PFSK-1 (cell line): ENCODE measurements around a stretch of chr14.

- RRBS: 80% methylated on average over 3 of the region's 17 CpGs
Observed at GRCh38 chr14:56992351-56992698, 182.0 kb upstream of the OTX2 start.

- RRBS: no CpG with 5 or more reads among the region's 2 CpGs
Observed at GRCh38 chr14:57492782-57493198, 867 bp downstream of the CCDC198 start.

DNA sequence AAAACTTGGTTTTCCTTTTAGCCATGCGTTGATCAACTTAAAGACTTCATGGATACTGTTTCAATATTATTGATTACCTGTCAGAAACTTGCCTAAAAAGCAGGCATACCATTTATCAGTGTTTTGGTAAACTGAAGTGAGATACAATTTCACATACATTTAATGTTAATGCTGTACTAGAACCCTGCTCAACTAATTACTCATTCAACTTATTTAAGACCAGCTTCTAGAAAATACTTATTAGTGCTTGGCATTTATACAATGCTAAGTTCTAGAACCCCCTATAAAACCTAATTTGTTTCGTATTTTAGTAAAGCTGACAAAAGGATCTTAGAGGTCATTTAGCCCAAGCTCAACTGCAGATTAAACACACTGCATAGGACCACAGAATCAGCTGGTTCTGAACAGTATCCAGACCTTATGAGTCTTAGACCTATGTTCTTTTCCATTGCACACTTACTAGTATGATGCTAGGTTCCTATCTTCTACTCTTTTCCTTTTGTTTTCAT is 19.8 kb downstream of the PSMA3 start:
- RRBS: no CpG with 5 or more reads among the region's 2 CpGs

- RRBS: no CpG with 5 or more reads among the region's 2 CpGs
Observed at GRCh38 chr14:58503402-58503921, 75.9 kb downstream of the KIAA0586 start.

DNA sequence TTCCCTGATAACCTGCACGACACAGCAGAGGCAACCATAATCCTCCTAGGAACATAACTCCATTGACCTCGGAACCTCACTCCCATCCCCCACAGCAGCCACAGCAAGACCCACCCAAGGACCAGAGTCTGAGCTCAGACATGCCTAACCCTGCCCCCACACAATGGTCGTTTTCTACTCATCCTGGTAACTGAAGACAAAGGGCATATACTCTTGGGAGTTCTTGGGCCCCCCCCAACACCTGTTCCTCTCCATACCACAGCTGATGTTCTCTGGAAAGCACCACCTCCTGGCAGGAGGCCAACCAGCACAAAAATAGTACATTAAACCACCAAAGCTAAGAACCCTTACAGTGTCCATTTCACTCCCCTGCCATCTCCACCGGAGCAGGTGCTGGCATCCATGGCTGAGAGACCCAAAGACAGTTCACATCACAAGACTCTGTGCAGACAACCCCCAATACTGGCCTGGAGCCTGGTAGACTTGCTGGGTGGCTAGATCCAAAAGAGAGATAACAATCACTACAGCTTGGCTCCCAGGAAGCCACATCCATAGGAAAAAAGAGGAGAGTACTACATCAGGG is 80.6 kb upstream of the DAAM1 start:
- RRBS: no CpG with 5 or more reads among the region's 4 CpGs

DNA sequence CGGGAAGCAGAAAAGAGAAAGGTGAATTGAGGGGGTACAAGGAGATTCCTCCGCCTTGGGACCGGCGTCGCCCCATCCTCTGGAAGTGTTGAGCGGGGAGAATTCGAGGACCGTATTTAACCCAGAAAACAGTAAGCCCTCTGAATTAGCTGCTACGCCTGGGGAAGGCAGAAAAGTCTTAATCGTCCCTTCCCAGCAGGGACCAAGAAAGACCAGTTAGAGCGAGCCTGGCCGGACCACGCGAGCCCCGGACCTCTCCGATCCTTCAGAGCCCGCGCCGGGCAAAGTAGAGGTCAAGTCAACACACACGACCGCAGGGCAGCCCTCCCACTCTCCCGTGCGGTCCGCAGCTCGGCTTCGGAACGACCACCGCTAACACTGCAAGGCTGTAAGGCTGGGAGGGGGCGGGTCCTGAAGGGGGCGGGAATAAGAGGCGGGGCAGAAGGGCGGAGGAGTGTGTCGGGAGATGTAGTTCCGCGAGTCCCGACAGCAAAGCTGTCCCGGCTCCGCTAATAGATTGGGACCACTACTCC is 353 bp upstream of the DAAM1 start:
- RRBS: 3% methylated on average over 2 of the region's 38 CpGs

- RRBS: no CpG with 5 or more reads among the region's 4 CpGs
Observed at GRCh38 chr14:59337223-59337694, 127.9 kb downstream of the GPR135 start.

DNA sequence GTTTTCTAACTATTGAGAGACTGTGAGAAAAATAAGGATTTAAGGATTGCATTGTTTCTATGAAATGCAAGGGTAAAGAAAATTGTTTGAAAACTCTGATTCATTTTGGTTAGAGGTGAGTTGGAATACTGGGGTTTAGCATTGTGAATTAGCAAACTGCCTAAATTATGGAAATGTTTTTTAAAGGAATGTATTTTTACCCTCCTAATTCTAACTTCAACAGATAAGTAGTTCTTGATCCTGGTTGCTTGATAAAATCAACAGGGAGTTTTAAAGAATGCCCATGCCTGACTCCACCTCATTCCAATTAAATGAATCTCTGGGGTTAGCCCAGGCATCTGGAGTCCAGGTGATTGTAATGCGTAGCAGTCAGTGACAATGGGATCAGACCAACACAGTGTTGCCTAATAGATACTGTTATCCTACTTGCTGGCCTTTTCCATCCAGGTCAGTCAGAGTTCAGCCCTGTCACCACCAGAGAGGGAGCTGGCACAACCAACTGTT is 107.3 kb downstream of the GPR135 start:
- RRBS: no CpG with 5 or more reads among the region's 1 CpG

GRCh38 chr14:59447335-59448116 is 17.7 kb downstream of the GPR135 start:
- RRBS: no CpG with 5 or more reads among the region's 12 CpGs

DNA sequence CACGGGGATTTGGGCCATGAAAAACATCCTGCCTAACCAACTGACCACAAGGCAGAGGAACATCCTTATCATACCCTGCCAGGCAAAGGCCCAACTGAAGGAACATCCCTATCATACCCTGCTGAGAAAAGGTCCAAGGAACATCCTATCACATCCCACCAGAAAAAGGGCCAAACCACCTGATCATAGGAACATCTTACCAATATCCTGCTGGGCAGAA is 30.0 kb upstream of the RTN1 start:
- RRBS: no CpG with 5 or more reads among the region's 1 CpG

GRCh38 chr14:60212734-60213378 is 36.2 kb upstream of the PPM1A start:
- RRBS: no CpG with 5 or more reads among the region's 4 CpGs

- RRBS: no CpG with 5 or more reads among the region's 4 CpGs
Observed at GRCh38 chr14:60244998-60245529, 4.0 kb upstream of the PPM1A start.

GRCh38 chr14:60331550-60332144 is 82.6 kb downstream of the PPM1A start:
- RRBS: no CpG with 5 or more reads among the region's 14 CpGs

GRCh38 chr14:60643498-60643840 is 5.8 kb downstream of the SIX1 start:
- RRBS: no CpG with 5 or more reads among the region's 12 CpGs

- RRBS: no CpG with 5 or more reads among the region's 16 CpGs
Observed at GRCh38 chr14:60657773-60658109, 8.5 kb upstream of the SIX1 start.

- RRBS: no CpG with 5 or more reads among the region's 7 CpGs
Observed at GRCh38 chr14:61101732-61102999, 121.1 kb downstream of the SLC38A6 start.

- RRBS: no CpG with 5 or more reads among the region's 2 CpGs
Observed at GRCh38 chr14:61125413-61125668, 144.3 kb downstream of the SLC38A6 start.

DNA sequence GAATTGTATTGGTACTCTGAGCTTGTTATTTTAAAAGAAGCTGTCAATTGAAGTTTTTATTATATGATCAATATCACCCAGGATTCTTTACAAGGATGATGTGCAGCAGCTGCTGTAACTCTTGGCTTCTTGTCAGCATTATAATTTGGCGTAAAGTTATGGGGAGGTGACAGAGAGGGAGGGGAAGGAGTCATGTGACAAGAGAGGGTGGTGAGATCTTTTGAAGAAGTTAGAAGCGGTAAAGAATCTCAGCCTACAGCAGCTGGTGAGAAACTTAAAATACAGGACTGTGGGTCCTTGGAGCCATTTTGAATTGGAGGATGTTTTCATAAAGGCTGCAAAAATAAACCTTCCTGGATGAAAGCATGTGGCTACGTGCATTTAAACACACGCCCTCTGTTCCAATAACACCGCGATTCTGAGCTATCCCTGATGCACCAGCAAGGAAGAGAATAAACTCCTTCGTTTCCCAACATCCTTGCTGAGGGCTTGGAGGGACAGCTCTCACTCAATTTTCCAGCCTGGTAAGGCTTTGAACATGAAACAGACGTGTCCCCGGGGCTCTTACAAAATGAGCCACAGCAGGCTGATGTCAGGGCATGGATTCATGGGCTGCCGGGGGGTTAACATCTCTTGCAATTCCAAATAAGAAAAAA is 133.7 kb downstream of the TMEM30B start:
- RRBS: 20% methylated on average over 2 of the region's 10 CpGs

GRCh38 chr14:61321986-61322368 is 598 bp downstream of the PRKCH start:
- RRBS: no CpG with 5 or more reads among the region's 33 CpGs

GRCh38 chr14:61324026-61324559 is 2.7 kb downstream of the PRKCH start:
- RRBS: no CpG with 5 or more reads among the region's 6 CpGs